Esophagus squamous epithelium (tissue), 4 donors: ENCODE measurements around a stretch of chrX.

- PRO-cap, result no peak
- RAMPAGE, long total RNA, 4 experiments, result no peak in any of the 4 experiments
These were observed 58.0 kb upstream of the CLCN4 start for GRCh38 chrX:10098804-10099133.

DNA sequence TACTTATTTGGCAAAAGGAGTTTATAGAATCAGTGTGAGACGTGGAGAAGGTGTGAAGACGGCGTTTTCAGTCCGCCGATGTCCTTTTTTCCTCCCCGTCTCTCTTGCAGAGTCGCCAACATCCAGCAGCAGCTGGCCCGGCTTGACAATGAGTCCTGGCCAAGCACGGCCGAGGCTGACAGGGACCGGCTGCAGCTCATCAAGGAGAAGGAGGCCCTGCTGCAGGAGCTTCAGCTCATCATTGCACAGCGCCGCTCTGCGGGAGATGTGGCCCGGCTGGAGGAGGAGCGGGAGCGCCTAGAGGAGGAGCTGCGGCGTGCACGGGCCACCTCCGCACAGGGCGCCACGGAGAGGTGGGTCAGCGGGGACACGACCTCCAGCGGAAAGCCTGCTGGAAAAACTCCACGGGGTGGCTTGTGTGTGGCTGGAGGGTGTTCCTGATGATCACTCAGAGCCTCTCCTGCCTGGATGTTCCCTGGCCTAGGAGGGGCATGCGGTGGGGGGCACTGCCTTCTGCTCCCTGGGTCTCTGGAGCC lies 47.0 kb upstream of the CLCN4 start:
- PRO-cap, result no peak
- RAMPAGE, long total RNA, 4 experiments, result no peak in any of the 4 experiments

DNA sequence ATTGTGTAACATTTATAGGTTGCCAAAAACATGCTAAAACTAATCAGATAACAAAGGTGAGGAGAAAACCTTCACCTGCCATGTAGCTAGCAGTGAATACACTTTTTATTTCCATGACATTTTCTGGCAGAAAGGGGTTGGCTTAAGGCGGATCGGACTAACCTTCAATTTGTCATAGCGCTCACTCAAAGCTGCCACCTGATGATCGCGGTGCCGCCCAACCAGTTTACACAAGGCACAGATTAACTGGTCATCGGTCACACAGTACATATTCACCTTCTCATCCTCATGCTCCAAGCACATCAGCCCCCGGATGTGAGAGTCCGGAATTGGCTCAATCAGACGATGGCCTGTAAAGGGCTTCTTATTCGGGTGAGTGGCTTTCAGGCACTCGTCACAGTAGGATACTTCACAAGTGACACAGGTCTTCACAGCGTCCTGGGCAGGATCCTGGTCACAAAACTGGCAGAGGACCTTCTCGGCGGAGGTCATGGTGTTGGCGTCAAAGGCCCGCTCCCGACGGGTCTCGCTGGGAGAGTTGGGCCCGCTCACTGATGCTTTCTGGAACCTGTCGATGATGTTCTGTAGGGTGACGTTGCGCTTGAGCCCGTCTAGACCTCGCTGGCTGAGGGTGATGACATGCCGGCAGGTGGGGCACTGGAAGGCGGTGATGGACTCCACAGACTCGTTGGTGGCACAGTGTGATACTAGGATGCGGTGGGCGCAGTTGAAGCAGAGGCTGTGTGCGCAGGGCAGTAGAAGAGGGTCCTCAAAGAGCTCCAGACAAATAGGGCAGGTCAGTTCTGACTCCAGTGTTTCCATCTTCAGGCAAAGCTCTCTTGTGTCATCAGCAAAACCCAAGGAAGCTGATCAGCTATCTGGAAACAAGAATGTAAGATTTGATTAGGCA lies 53.4 kb downstream of the MID1 start:
- PRO-cap, result no peak
- RAMPAGE, long total RNA, 4 experiments, result no peak in any of the 4 experiments

DNA sequence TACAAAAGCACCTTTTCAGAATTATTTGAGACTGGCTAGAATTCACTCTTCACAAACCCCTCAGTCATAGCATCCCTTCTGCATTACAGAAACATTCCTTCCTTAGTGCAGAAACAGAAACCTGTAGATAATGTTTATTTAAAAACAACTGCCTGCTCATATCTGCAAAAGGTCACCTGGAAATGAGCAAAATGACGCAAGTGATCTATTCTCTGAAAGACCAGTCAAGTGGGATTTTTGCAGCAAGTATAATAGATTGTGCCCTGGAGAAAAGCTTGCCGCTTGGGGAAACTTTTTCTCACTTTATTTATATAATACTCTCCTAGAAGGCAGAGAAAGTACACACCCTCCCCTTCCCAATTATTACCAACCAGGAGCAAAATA lies 41.4 kb downstream of the MID1 start:
- PRO-cap, result no peak
- RAMPAGE, long total RNA, 4 experiments, result no peak in any of the 4 experiments

DNA sequence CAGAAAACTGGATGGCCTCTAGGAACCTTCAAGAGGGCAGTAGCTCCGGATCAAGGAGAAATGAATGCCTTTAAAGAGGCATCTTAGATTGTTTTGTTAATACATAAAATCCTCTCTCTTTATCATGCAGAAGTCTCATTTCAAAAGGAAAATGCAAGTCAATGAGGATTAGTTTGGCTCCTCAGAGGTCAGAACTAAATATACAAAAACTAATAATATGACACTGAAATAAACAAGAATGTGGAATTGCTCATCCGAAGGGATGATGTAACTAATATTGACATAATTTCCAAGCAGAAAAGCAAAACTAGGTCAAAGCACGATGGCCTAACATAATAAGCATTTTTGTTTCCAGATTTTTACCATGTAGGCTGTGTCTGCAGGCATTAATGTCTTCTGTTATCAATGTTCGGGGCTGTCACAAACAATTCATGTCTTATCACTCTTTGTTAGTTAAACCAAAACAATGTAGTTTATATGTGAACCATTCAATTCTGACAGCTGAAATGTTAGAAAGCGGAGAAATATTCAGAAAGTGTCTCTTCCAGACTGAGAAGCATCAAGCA lies 8.7 kb downstream of the MID1 start:
- PRO-cap, result no peak
- RAMPAGE, long total RNA, 4 experiments, result no peak in any of the 4 experiments

- PRO-cap, result no peak
- RAMPAGE, long total RNA, 4 experiments, result no peak in any of the 4 experiments
These were observed 168.5 kb downstream of the AMELX start for GRCh38 chrX:11461732-11462163.

- PRO-cap, result no peak
- RAMPAGE, long total RNA, 4 experiments, result no peak in any of the 4 experiments
These were observed 960 bp downstream of the MSL3 start for GRCh38 chrX:11759045-11759349.

- PRO-cap, result bidirectional peak, plus-strand start at chrX:12970784, minus-strand start at chrX:12970746
- RAMPAGE, long total RNA, 4 experiments, result no peak in any of the 4 experiments
These were observed 4.2 kb upstream of the TMSB4X start for GRCh38 chrX:12970571-12971295.

GRCh38 chrX:12975451-12975885 lies 558 bp downstream of the TMSB4X start:
- PRO-cap, result bidirectional peak, plus-strand start at chrX:12975711, minus-strand start at chrX:12975697; bidirectional peak, plus-strand start at chrX:12976150, minus-strand start at chrX:12975835
- RAMPAGE, long total RNA, 4 experiments, result no peak in any of the 4 experiments

DNA sequence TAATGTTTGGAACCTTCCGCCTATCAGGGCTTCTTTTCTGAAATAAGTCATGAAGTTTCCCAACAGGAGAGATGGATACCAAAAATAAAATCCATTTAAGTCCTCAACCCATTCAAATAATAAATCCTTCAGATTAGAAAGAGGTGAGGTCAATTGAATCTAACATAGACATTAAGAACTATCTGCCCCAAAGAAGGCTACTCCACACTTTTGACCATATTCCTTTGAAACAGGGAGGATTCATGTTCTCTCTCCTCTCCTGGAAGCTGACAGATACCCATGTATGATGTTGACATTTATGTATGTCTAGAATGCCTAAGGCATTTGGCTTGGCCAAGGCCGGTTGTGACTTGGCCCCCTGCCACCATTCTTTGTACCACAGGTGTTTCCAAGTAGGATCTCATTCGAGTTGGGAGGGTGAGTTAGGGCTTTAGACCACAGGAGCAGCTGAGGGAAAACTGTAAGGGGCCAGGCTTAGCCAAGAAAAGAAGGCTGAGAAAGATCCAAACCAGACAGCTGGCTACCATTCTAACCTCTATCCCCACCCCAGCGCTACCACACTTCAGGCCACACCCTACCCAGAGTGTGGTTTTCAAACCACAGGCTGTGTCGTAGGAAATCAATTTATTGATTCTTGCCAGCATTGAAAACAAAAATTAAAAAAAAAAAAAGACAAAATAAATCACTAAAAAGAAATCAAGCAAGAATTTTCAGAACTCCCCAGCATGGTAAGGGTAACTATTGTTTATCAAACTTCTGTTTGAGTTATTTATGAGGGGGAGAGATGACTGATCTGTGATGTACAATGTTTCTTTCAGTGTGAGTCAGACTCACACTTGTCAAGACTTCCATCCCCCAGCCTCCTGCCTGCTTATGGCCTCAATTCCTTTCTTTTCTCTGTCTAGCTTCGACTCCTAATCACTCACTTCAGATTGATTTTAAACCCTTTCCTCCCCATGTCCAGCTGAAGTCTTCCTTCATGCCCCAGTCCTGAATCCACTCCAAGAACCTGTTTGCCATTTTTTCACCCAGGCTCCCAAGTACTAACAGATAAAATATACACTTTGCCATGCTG lies 9.8 kb downstream of the TMSB4X start:
- PRO-cap, result no peak
- RAMPAGE, long total RNA, 4 experiments, result no peak in any of the 4 experiments

DNA sequence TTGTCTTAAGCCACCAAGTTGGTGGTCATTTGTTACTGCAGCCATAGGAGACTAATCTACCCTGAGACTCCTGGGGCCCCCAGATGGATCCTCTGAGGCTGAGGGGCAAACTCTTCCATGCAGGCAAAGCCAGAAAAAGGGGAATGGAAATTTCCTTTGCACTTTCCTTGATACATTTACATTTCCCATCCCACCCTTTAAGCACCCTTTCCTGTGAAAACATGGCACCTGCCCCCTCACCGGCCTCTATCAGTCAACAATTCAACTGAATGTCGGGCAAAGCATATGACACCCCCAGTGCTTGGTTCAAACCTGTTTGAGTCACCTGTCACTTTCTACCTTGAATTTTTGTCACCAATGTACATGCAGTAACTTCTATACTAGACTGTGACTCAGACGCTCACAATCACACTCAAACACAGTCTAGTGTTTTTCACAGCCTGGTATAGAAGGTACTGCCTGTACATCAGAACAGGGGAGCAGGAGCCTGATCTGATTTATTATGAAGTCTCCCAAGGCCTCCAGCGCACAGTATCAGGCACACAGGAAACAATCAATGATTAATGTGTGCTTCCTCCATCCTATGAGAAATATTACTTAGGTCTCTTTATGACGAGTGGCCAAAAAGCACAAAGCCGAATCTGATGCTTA lies 49.1 kb upstream of the FAM9C start:
- PRO-cap, result no peak
- RAMPAGE, long total RNA, 4 experiments, result no peak in any of the 4 experiments

- PRO-cap, result no peak
- RAMPAGE, long total RNA, 4 experiments, result no peak in any of the 4 experiments
These were observed 9.4 kb downstream of the TRAPPC2 start for GRCh38 chrX:13724917-13725440.

DNA sequence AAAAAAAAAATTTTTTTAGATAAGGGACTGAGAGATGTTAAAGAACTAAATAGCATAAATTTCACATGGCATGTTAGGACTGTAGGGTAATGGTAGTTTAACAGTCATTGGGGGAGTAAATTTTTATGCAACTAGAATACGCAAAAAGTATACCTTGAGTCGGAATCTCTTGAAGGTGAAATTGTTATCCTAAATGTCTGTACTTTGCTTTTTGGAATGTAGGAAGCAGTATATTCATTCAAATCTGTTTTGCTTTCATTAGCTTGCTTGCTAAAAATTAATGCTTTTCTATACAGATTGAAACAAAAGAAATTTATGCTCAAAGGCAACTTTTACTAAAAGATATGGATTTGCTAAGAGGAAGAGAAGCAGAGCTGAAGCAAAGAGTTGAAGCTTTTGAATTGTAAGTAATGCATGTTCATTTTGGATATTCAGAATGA lies 14.6 kb downstream of the OFD1 start:
- PRO-cap, result no peak
- RAMPAGE, long total RNA, 4 experiments, result no peak in any of the 4 experiments

DNA sequence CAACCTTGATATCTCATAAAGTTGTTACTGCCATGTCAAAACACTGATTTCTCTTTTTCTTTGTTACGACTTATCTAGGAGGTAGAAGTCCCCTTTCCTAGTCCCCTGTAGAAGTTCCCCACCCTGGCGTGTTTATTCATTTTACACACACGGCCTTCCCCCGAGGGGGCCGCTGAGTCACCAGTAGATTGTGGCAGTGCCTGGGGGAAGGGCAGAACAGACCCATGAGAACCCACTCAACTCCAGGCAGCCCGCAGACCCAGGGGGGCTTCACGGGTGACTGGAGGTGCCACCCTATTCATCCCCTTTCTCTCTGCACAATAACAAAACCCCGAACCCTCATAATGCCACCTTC lies 20.3 kb upstream of the GPM6B start:
- PRO-cap, result no peak
- RAMPAGE, long total RNA, 4 experiments, result no peak in any of the 4 experiments

GRCh38 chrX:13911618-13911994 lies 94.7 kb upstream of the GPM6B start:
- PRO-cap, result no peak
- RAMPAGE, long total RNA, 4 experiments, result no peak in any of the 4 experiments

- PRO-cap, result no peak
- RAMPAGE, long total RNA, 4 experiments, result no peak in any of the 4 experiments
These were observed 92.0 kb downstream of the GEMIN8 start for GRCh38 chrX:13937734-13937983.

- PRO-cap, result no peak
- RAMPAGE, long total RNA, 4 experiments, result no peak in any of the 4 experiments
These were observed 53.3 kb downstream of the MOSPD2 start for GRCh38 chrX:14926503-14926993.

- PRO-cap, result no peak
- RAMPAGE, long total RNA, 4 experiments, result no peak in any of the 4 experiments
These were observed 111.1 kb downstream of the ASB9 start for GRCh38 chrX:15158631-15159378.

DNA sequence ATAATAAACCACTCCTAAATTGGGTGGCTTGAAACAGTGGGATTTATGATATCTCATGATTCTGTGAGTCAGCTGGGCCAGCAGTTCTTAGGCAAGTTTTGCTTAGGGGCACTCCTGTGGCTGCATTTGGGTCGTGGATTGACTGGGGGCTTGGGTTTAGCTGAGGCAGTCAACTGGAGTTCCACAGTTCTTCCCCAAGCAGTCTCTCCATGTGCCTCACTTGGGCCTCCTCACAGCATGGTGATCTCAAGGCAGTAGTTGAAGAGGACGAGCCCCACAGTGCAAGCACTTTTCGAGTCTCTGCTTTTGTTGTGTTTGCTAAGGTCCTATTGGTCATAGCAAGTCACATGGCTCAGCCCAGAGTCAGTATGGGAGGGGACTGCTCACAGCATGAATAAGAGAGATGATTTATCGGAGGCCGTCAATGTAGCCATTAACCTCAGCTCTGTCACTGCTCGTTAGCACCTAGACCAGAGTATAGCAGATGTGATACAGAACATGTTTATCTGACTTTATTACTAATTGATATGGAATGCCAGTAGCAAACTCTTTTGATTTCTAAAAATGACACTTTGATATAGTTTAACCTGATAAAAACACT lies 29.7 kb downstream of the BMX start:
- PRO-cap, result no peak
- RAMPAGE, long total RNA, 4 experiments, result no peak in any of the 4 experiments

DNA sequence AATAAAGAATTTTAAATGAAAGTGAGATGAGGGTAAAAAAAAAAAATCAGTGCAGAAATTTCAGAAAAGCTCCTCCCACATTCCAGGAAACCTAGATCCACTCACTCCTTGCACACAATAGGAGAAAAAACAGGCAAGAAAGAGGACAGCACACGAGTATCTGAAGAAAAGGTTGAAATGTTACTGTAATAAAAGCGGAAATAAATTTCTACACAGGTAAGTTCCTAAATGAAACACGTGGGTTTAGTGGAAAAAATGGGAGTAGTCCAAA lies 1.9 kb upstream of the ACE2 start:
- PRO-cap, result unidirectional peak, plus-strand start at position 123 of the sequence
- RAMPAGE, long total RNA, 4 experiments, result no peak in any of the 4 experiments